ENCODE data around the gene CREG2.

- PRO-cap: no peak
These were observed 17.3 kb downstream of the REV1 start for GRCh38 chr2:99472298-99473153.

- PRO-cap: no peak
These were observed 267.1 kb downstream of the AFF3 start for GRCh38 chr2:99875223-99875703.

DNA sequence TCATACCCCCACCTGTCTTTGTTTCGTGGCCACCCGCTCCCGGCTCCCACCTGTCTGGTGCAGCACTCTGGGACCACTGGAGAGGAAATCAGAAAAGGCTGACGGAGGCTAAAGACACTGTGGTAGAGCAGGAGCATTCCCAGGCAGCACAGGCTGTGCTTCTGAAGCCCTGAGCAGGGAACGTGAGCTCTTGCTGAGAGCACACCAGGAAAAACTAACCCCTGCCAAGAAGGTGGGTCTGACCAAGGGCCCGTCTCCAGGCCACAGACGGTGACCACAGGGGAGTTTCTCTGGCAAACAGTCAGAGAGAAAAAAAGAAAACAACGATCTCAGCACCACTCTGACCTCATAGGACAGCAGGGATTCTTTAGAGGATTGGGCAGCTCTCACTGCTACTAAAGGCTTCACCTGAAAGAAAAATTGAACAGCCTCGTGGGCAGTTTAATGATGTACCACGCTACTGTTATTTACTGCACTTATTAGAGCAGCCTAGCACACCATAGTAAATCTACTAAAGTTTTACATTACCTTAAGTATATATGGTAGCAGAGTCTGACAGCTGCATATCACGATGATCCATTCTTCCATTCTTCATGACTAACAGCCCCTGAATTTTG lies 201.4 kb downstream of the AFF3 start:
- PRO-cap: no peak

- PRO-cap: no peak
These were observed 181.7 kb downstream of the AFF3 start for GRCh38 chr2:99960332-99961541.

DNA sequence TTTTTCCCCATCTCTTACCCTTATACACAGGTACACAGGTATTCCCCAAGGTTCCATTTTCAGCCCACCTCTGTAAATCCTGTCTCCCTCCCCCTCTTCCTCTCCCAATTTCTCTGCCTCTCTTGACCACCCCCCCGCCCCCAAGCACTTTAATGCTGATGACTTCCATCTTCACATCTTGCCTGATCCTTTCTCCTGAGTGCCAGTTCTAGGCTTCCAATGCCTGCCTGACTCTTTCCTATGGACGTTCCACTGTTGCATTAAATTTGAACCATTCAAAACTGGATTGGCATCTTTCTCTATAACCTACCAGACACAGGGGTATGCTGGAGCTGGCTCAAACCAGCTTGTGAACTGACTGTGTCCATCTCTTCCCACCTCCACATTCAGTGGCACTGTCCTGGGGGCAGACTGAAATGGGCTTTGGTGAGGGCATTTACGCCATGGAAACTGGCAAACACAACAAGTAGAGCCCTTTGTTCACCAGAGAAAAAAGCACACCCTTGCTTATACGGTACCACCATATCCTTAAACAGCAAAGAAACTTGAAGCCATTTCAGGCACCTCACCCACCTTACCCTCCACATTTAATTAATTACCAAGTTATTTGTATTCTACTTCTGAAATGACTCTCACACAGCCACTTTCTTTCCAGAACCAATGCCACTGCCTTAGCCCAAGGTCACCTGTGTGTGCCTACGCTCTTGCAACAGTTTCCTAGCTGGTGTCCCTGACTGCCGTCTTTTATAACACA lies 175.1 kb downstream of the AFF3 start:
- PRO-cap: no peak

- PRO-cap: no peak
These were observed 35.6 kb upstream of the AFF3 start for GRCh38 chr2:100178059-100178384.

GRCh38 chr2:100234893-100235606 lies 87.3 kb downstream of the LONRF2 start:
- PRO-cap: bidirectional peak, plus-strand start at chr2:100235430, minus-strand start at chr2:100235101

GRCh38 chr2:100263931-100264145 lies 58.5 kb downstream of the LONRF2 start:
- PRO-cap: no peak

DNA sequence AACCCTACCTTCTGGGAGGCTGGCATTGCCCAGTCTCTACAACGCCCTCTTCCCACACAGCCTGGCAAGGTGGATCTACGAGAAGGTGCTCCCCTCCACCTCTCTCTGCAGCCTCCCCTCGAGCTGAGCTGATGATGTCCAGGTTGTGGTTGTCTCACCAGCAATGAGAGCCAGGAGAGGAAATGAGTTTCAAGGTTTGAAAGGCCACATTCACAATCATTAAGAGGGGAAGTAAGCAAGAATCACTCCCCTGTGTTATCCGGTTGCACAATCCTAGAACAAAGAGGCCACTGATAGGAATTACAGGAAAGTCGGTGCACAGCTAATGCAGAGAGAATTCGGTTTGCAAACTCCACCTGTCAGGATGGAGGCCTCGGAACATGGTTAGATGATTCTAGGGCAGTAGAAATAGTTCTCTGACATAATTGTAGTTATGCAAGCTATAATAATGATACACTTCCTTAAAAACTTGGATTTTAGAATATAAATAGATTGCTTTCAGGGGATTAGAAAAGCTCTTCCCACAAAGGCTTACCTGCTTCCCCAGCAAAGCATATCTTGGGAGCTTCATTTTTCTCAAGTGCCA lies 39.2 kb upstream of the NPAS2 start:
- PRO-cap: no peak

DNA sequence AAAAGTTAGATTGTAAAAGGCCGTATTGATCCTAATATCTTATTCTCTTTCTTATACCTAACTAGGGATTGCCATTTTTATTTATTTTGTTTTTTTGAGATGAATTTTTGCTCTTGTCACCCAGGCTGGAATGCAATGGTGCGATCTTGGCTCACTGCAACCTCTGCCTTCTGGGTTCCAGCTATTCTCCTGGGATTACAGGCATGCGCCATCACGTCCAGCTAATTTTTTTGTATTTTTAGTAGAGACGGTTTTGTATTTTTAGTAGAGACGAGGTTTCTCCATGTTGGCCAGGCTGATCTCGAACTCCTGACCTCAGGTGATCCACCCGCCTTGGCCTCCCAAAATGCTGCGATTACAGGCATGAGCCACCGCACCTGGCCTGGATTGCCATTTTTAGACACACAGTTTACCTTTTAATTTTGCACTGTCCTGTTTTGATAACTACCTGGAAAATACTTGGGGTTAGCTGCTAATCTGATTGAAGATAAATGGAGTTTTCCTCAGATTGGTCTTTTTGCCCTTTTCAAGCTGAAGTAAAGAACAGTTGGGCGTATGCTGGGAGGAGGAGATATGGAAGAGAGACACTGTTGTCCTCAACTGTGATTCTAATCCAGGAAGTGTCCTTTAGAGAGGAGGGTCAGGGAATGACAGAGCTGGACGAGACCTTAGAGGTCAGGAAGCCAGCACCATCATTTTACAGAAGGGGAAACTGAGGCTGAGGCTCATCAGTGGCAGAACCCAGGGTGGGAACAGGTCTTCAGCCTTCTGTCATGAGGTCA lies 17.5 kb downstream of the NPAS2 start:
- PRO-cap: no peak

DNA sequence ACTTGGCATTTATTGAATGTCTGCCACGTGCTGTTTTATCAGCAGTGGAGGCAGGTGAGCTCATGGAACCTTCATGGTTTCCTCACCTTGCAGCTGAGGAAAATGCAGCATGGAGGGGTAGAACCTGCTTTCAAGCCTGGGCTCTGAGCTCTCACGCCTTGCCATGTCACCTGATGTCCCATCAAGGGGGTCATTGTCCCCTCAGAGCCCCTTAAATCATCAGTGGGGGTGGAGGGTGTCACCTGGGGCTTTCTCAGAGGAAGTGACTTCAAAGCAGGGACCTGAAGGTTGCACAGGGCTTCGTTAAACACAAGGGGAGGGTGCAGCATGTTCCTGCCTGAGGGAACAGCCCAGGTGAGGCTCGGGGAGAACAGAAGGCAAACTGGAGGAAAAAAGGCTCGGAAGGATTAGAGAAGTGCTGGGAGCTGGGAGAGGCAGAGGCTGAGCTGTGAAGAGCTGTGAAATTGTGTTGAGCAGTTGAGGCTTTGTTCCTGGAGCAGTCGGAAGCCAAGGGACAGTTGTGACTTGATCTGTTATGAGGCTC lies 55.9 kb upstream of the RPL31 start:
- PRO-cap: no peak

DNA sequence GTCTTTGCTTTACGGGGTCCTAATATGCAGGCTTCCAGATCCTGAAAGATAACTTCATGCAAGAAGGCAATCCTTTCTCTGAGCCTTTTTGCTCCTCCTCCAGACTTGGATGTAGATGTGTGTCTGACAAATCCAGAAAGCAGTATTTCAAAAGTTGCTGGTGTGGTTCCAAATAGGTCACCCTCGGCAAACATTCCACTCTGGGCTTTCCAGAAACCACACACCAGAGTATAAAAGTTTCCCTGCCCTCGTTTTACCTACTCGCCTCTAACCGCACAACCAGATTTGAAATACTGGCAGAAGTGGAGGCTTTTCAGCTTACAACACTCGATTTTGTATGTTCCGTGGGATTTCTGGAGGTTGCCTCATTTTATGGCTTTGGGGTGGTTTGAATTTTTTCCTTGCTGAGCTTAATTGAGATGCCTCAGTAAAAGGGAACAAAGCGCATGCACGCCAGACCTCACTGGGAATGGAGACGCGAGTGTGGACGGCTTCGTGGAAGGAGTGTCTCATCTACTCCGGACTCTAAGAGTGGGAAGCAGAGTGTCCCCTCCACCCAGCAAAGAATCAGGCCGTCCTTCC lies 44.1 kb upstream of the RPL31 start:
- PRO-cap: no peak

GRCh38 chr2:100995332-100996311 lies 6.5 kb upstream of the RPL31 start:
- PRO-cap: no peak

GRCh38 chr2:101021850-101022630 lies 20.0 kb downstream of the RPL31 start:
- PRO-cap: no peak

- PRO-cap: no peak
These were observed 45.2 kb downstream of the RPL31 start for GRCh38 chr2:101047209-101047750.

DNA sequence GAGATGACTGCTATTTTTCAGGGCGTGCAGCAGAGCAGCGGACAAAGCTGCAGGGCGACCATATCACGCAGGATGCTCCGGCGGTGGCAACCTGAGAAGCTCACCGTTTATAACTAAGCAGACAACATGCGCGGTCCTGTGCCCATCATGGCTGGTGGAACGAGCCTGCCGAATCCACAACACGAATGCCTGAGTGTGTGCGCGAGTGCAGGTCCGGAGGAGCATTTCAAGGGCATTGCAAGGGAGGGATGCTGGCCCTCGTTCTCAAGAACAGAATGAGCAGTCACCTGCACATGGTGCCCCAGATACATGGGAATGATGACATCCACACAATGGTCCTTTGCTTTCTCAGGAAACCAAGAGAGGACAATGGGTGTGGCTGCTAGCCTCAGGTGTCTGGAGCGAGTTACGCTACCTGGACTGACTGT lies 39.9 kb downstream of the TBC1D8 start:
- PRO-cap: no peak

DNA sequence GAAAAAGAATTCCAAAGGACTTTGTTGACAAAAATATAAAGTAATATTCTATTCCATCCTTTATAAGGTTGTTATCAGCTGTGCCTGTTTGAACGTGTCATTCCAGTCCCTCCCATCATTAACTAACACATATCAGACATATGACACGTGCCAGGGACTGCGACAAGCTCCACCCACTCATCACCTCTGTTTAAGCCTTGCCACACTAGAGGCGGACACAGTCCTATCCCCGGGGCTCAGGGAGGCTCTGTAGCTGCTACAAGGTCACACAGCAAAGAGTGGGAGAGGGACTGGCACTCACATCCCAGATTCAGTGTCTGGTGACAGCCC lies 30.0 kb downstream of the TBC1D8 start:
- PRO-cap: no peak

DNA sequence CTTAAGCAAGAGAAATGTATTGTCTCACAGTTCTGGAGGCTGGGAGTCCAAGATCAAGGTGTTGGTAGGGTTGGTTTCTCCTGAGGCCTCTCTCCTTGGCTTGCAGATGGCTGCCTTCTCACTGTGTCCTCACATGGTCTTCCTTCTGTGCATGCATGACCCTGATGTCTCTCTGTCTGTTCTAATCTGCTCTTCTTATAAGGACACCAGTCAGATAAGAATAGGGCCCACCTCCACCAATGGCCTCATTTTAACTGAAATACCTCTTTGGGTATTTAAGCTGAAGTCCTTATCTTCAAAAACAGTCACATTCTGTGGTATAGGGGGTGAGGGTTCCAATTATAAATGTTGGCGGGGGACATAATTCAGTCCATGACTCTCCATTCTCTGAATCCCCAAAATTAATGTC lies 20.8 kb upstream of the CNOT11 start:
- PRO-cap: no peak

- PRO-cap: no peak
These were observed 15.7 kb downstream of the CNOT11 start for GRCh38 chr2:101268463-101268743.

GRCh38 chr2:101386781-101387842 lies at the start of gene CREG2:
CREG2 (minus strand) TSS chr2:101387503.
- PRO-cap: no peak